Adrenal gland (tissue), 7 donors: ENCODE measurements around the genes MEPCE and EPHB4.

DNA sequence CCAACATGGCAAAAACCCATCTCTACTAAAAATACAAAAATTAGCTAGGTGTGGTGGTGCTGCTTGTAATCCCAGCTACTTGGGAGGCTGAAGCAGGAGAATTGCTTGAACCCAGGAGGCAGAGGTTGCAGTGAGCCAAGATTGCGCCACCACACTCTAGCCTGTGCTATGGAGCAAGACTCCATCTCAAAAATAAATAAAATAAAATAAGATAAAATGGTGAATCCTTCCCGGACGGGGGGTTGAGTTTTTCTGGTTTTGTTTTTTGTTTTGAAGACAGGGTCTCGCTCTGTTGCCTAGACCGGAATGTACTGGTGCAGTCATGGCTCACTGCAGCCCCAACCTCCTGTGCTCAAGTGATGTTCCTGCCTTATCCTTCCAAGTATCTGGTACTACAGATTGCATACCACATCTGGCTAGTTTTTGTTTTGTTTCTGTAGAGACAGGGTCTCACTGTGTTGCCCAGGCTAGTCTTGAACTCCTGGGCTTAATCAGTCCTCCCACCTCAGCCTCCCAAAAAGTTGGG lies 14.7 kb downstream of the STAG3 start:
- PRO-cap, 3 experiments: no peak in any of the 3 experiments
- RAMPAGE, long total RNA, 4 experiments: no peak in any of the 4 experiments
- RRBS: 57% methylated on average over 2 of the region's 5 CpGs

DNA sequence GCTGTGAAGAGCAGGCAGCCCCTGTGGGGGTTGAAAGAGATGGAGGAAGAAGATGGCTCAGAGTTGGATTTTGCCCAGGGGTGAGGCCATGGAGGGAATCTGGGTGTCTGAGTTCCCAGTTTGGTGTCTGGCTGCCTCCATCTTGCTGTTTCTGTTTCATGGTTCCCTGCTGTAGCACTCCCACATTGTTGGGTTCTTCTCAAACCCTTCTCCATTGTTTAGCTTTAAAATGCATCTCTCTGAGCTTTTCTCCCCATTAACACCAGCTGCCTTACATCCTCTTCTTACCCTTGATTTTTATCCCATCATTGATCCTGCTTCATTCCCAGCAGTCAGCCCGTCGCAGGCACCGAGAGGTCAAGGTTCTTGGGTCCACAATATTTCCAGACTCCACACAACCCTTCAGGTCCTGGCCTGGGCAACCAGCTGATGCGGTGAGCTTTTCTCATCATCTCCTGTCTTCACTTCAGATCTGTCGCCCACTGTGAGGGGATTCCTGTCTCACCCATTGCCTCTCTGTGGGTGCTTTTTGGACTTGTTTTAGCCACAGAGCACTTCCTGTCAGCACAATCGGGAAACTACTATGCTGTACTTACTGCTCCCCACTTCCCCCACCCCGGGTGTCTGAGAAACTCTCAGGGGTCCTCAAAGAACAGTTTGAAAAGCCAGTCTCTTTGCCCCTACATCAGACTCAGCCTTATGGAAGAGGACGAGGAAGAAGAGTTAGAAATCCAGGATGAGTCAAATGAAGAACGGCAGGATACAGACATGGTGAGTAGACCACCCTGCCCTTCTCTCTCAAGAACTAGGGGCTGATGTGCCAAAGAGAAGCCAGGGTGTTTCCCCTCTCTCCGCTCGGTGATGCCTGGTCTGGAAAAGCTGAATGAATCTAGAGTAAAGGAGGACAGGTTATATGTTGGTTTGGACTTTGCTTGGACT lies 8.4 kb upstream of the PVRIG start:
- PRO-cap, 3 experiments: peak in 1 of 3 experiments; most common minus-strand start position 154 of the sequence (in 1)
- RAMPAGE, long total RNA, 4 experiments: no peak in any of the 4 experiments
- RRBS: no CpG with 5 or more reads among the region's 11 CpGs

DNA sequence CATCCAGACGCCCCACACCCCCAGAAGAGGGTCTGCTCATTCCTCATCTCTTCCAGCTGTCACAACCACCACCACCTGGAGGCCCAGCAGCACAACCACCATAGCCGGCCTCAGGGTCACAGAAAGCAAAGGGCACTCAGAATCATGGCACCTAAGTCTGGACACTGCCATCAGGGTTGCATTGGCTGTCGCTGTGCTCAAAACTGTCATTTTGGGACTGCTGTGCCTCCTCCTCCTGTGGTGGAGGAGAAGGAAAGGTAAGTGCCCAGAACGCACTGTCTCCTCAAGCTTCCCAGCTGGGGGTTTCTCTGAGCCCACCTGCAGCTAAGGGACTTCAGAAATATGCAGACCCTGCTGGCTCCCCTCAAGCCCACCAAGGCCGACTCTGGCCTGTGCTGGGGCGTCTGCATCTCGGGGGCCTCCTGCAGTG lies 1.4 kb downstream of the PILRB start:
- PRO-cap, 3 experiments: no peak in any of the 3 experiments
- RAMPAGE, long total RNA, 4 experiments: no peak in any of the 4 experiments
- RRBS: no CpG with 5 or more reads among the region's 7 CpGs

DNA sequence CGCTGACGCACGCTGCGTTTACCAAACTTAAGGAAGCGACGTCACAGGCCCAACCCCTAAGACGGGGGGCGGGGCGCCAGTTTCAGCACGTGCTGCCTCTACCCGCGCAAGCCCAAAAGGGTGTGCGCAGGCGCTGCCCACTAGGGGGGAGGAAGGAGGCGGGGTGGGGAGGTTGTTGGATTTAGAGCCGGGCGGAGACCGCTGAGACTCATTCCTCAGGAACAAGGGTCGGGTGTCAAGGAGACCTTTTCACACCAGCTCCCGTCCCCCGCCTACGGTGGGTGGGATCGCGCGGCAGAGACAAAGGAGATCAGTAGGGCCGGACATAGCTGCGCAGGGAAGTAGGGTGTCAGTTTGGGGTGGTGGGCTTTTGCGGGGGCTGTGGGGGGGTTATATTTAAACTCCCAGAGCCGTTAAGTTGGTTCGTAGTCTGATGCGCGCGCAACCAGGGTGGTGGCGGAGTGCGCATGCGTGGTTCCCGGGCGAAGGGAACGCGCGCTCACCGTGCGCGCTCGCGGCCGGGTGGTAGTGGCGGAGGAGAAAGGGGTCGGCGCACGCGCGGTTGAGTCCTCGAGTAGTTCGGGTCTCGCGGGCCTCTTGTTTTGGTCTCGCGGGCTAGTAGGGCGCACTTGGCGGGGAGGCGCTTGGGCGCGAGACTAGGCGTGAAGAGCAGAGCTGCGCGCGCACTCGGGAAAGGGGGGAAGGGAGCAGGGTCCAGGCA lies at the start of gene MEPCE:
Gene MEPCE (plus strand): TSS at position 595 of the 721 bp plus-strand sequence.
- PRO-cap, 3 experiments: peak in 3 of 3 experiments; most common plus-strand start position 211 of the sequence (in 3); most common minus-strand start position 463 of the sequence (in 1)
- RAMPAGE, long total RNA, 4 experiments: start-site peak on the plus strand in 4 of 4 experiments, centred at positions 149 to 518 of the sequence, 12 to 31 reads per replicate
- RRBS: 1% methylated on average over 11 of the region's 69 CpGs

DNA sequence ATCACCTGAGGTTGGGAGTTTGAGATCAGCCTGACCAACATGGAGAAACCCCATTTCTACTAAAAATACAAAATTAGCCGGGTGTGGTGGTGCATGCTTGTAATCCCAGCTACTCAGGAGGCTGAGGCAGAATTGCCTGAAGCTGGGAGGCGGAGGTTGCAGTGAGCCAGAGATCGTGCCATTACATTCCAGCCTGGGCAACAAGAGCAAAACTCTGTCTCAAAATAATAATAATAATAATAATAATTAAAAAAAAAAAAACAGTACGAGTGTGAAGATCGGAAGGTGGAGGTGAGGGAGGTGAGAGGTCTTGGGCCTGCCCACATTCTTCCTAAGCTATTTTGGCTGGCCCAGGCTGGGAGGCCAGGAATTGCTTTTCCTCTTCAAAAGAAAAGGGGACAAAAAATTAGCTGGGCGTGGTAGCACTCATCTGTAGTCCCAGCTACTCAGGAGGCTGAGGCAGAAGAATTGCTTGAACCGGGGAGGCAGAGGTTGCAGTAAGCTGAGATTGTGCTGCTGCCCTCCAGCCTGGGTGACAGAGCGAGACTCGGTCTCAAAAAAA lies 3.8 kb upstream of the PPP1R35 start:
- PRO-cap, 3 experiments: no peak in any of the 3 experiments
- RAMPAGE, long total RNA, 4 experiments: no peak in any of the 4 experiments
- RRBS: no CpG with 5 or more reads among the region's 9 CpGs

DNA sequence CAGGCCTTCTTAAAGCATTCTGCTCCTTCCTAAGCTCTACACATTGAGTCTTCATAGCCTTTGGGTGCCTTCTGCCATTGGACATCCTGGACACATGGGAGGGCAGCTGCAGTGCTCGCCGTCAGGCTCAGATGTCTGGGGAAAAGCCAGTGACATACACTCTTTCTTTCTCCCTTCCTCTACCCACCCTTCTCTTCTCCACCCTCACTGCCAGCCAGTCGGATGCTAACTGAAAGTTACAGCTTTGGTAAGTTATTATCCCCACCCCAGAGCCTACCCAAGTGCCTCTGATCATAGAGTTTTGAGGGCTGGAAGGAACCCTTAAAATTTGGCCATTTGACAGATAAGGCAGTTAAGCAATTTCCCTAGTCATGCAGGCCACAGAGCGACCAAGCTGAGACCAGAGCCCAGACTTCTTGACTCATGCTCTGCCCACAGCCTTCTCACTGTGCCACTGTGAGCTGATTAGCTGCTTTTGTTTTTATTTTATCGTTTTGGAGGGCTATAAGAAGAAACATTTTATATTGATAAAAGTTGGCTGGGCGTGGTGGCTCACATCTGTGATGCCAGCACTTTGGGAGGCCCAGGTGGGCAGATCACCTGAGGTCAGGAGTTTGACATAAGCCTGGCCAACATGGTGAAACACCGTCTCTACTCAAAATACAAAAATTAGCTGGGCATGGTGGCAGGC lies 17.2 kb downstream of the SAP25 start:
- PRO-cap, 3 experiments: peak in 2 of 3 experiments; most common plus-strand start position 383 of the sequence (in 1); most common minus-strand start position 228 of the sequence (in 1)
- RAMPAGE, long total RNA, 4 experiments: no peak in any of the 4 experiments
- RRBS: no CpG with 5 or more reads among the region's 7 CpGs

GRCh38 chr7:100575607-100576102 lies 2.0 kb upstream of the SAP25 start:
- PRO-cap, 3 experiments: no peak in any of the 3 experiments
- RAMPAGE, long total RNA, 4 experiments: no peak in any of the 4 experiments
- RRBS: no CpG with 5 or more reads among the region's 15 CpGs

DNA sequence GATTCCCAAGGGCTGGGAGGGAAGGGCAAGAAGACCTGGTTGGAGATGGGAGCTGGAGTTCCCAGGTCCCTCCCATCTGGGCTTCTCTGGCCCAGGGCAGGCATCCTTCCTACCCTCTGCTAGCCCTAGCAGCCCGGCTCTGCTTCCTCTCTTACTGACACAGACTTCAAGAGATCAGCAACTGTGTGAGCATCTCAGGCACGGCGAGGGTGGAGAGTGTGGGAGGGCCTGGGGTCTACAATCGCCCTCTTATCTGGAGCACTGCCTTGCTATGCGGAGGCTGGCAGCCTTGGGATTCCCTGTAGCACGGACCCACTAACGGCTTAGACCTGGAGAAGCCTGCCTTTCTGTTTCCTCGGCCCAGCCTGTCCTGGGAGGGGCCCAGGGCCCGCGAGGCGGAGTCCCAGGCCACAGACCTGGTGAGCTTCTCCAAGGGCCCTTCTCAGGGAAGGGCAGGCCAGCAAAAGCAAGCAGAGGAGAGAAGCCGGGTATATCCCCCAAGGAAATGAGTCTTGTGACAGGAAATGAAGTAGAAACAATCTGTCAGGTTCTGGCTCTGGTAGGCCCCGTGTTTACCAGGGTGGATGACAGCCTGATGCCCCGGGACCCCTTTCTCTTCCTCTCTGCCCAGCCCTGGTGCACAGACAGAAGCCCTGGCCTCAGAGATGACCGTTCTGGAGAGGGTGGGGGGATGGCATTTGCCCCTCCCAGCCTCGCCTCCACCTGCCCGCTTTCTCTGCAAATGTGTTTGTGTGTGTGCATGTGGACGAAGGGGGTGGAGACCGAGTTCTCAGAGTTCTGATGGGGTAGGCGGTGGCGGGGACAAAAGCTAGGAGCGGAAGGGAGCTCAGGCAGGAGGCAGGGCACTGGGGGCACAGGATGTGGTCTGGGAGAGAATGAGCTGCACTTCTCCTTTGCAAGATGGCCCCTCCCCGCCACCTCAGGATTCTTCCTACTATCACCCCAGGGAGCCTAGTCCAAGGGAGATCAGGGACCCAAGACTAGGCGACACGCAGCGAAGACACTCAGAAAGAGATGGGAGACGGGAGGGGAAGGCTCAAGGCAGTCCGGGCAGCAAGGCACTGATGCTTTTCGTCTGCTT lies 2.5 kb downstream of the LRCH4 start:
- PRO-cap, 3 experiments: peak in 3 of 3 experiments; most common plus-strand start position 1,028 of the sequence (in 2); most common minus-strand start position 730 of the sequence (in 1)
- RAMPAGE, long total RNA, 4 experiments: no peak in any of the 4 experiments
- RRBS: 30% methylated on average over 3 of the region's 29 CpGs

GRCh38 chr7:100584174-100584551 lies 1.8 kb downstream of the LRCH4 start:
- PRO-cap, 3 experiments: no peak in any of the 3 experiments
- RAMPAGE, long total RNA, 4 experiments: no peak in any of the 4 experiments
- RRBS: no CpG with 5 or more reads among the region's 9 CpGs

DNA sequence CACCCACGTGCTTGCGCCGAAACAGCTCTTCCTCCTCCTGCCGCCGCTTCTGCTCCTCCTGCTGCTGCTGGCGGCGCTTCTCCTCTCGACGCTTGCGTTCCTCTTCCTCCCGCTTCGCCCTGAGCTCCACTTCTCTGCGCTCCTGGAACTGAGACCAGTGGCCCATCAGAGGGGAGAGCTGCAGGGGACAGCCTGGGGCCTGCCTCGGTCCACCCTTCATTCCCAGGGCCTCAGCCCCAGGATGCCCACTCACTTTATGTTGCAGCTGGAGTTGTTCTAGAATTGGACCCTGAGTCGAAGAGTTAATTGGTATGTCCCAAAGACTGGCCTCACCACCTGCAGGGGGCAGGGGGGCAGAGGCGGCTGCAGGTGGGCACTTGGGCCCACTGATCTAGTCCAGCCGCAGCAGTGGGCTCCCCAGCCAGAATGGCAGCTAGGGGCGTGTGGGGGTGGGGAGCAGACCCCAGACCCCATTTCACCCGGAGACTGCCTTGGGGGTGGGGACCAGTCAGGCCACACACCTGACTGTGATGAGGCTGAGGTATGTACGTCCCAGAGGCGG lies 9.8 kb downstream of the GNB2 start:
- PRO-cap, 3 experiments: no peak in any of the 3 experiments
- RAMPAGE, long total RNA, 4 experiments: no peak in any of the 4 experiments
- RRBS: 85% methylated on average over 2 of the region's 21 CpGs

DNA sequence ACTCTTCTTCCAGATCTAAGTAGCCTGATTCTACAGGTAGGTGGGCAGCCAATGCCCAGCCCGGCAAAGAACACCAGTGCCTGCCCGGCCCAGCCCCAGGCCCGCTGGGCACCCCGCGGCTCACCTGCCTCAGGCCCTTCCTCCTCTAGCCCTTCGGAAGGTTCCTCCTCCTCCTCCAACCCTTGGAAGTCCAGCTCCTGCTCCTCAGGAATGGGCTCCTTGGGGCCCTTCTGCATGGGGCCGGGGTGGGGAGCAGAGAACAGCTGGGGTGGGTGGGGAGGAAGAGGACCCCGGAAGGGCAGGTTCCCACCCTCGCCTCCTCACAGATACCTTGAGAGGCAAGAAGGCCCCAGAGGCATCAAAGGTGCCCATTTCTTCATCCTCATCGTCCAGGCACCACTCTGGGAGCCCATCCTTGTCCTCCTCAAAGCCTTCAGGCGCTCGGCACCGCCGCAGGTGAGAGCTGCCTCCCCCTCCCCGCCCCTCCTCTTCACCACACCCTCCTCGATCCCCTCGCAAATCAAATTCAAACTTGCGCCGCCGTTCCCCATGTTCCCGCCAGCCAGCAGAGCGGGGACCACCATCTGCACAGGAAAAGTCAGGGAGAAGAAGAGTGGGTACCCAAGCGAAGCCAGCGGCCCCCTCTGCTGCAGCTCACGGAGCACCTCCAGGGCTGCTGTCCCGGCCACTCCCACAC lies 8.1 kb downstream of the GIGYF1 start:
- PRO-cap, 3 experiments: no peak in any of the 3 experiments
- RAMPAGE, long total RNA, 4 experiments: no peak in any of the 4 experiments
- RRBS: 87% methylated on average over 2 of the region's 26 CpGs

DNA sequence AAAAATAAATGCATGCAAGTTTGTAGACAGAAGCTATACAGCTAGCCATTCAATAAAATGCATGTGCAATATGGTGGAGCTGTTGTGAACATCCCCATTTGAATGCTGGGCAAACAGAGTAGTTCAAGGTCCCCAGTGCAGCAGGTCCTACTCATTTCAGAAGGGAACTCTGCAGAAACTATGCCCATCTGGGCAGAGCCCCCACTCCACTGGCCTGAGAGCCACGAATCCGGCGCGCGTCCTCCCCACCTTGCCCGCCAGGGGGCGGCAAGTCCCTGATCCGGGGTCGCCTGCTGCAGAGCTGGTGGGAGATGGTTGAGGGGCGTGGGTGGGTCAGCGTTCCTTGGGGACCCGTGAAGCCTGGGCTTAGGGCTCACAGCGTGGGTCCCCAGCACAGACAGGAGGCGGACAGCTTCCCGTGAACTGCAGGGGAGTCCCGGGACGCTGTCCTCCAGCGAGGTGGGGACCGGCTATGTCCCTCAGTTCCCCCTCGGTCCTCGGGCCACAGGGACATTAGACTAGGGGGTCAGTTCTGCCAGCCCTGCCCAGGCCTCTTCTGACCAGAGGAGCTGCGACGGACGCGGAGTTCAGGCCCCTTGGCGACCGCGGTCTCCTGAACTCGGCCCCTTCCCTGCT lies 635 bp upstream of the POP7 start:
- PRO-cap, 3 experiments: peak in 2 of 3 experiments; most common plus-strand start position 270 of the sequence (in 1)
- RAMPAGE, long total RNA, 4 experiments: no peak in any of the 4 experiments
- RRBS: 1% methylated on average over 7 of the region's 29 CpGs

DNA sequence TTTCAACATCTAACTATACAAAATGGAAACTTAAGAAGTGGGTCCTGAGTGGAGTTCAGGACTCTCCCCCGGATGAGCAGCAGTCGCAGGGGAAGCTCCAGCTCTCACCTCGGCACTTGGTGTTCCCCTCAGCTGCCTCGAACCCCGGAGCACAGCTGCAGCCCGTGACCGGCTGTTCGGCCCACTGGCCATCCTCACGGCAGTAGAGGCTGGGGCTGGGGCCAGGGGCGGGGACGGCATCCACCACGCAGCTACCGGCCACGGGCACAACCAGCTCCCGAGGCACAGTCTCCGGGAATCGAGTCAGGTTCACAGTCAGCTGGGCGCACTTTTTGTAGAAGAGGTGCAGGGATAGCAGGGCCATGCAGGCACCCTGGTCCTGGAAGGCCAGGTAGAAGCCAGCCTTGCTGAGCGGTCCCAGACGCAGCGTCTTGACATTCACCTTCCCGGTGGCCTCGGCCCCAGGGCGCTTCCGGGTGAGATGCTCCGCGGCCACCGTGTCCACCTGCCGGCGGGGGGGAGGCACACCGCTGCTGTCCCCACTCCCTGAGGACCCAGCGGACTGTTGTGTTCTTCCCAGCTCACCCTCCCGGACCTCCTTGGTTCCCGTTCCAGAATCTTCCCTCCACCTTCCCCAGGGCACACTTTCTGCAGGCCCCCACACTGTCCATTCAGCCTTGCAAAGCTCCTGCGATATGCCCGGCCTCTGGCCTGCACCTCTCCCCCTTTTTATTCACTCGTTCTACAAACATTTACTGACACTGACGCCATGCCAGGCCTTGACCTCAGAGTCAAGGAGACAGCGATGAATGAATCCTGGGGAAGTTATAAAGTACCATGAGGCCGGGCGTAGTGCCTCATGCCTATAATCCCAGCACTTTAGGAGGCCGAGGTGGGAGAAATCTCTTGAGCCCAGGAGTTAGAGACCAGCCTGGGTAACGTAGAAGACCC lies 4.9 kb downstream of the EPHB4 start:
- PRO-cap, 3 experiments: peak in 2 of 3 experiments; most common plus-strand start position 828 of the sequence (in 2); most common minus-strand start position 701 of the sequence (in 2)
- RAMPAGE, long total RNA, 4 experiments: start-site peak on the minus strand in 1 of 4 experiments, centred at position 308 of the sequence, 40 reads per replicate
- RRBS: 92% methylated on average over 25 of the region's 43 CpGs

DNA sequence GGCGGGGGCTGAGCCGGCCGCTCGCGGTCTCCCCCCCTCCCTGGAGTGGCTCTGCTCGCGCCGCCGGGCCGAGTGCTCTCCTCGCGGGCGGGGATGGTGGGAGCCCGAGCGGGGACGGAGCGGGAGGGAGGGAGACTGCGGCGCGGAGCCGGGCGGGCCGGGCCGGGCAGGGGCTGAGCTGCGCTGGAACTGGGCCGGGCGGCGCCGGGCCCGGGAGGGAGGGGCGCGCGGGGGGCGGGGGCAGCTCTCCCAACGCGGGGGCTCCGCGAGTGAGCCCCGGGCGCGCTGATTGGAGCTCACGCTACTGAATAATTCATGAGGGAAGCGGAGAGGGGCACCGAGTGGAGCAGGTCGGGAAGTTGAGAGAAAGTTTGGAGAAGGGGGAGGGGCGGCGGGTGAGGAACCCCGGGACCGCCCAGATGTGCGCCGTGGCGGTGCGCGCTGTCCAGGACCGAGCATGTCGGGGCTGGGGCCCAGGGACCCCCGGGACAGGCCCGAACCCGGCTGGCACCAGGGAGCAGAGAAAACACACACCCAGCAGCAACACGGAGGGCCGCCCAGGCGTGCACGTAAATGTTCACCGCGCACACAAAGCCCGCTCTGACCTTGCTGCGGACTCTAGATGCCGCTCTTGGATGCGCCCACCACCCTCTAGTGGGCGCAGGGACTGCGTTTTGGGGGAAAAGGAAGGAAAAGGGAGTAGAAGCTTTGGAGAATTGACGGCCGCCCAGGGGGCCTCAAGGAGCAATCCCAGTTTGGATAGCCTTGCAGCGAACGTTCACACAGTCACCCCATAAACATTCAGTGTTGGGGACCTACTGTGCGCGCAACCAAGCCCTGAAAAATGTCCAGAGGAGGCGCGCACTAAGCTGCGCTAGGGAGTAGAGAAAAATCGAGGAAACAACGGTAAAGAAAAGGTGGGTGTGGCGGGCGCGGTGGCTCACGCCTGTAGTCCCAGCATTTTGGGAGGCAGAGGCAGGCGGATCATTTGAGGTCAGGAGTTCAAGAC lies at the start of gene EPHB4:
Gene EPHB4 (minus strand): TSS at position 191 of the 1,009 bp plus-strand sequence.
- PRO-cap, 3 experiments: peak in 3 of 3 experiments; most common plus-strand start position 429 of the sequence (in 2); most common minus-strand start position 191 of the sequence (in 3)
- RAMPAGE, long total RNA, 4 experiments: start-site peak on the plus strand in 2 of 4 experiments, centred at positions 414 to 419 of the sequence, 8 to 19 reads per replicate
- RRBS: 2% methylated on average over 38 of the region's 87 CpGs

GRCh38 chr7:100879697-100880348 lies 4.9 kb downstream of the SRRT start:
- PRO-cap, 3 experiments: no peak in any of the 3 experiments
- RAMPAGE, long total RNA, 4 experiments: no peak in any of the 4 experiments
- RRBS: no CpG with 5 or more reads among the region's 12 CpGs

DNA sequence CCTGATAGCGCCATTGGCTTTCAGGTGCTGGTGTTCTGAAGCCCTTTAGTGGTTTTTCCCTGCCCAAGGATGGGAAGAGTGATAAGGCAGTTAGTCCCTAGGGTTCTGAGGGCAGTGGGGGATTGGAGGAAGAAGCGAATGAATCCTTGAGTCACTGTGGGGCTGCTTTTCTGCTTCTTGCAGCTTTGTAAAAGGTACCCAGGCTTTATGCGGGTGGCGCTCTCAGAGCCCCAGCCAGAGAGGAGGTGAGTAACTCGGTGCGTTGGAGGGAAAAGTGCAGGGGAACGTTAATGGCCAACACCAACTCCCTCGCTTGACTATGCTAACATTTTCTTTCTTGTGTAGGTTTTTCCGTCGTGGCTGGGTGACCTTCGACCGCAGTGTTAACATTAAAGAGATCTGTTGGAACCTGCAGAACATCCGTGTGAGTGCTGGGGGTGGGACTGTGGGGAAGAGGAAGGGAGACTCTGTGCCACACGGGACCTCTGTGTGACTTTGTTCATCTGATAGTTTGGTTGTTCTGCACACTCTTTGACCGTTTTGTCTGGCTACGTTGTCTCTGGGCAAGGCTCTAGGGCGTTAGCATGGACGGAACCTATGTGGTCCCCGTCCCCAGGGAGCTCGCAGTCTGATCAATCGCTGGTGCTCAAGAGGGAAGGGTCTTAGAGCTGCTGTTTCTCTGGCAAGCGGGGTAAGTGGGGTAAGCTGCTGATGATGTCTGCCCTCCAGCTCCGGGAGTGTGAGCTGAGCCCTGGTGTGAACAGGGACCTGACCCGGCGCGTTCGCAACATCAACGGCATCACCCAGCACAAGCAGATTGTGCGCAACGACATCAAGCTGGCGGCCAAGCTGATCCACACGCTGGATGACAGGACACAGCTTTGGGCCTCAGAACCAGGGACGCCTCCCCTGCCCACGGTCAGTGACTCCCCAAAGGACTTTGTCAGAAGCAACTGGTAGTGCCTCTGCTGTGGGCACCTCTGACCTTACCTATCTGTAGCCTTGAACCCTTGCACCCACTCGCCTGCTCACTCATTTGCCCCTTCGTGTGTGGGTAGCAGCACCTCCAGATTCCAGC lies 3.7 kb downstream of the UFSP1 start:
- PRO-cap, 3 experiments: no peak in any of the 3 experiments
- RAMPAGE, long total RNA, 4 experiments: no peak in any of the 4 experiments
- RRBS: 100% methylated on average over 1 of the region's 36 CpGs

DNA sequence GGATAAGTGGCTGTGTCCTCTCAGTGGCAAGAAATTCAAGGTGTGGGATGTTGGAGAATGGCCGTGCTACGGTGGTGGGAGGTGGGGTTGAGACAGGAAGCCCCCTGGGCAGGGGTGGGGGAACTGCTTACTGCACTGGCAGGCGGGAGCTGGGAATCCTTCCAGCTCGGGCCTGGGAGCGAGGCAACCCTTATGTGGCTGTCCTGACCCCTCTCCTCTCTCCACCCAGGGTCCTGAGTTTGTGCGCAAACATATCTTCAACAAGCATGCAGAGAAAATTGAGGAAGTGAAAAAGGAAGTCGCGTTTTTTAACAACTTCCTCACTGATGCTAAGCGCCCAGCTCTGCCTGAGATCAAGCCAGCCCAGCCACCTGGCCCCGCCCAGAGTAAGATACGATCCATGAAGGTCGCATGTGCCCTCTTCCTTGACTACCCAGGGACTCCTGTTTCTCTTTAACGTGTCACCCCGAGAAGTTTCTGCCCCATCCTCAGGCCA lies 2.0 kb downstream of the UFSP1 start:
- PRO-cap, 3 experiments: no peak in any of the 3 experiments
- RAMPAGE, long total RNA, 4 experiments: no peak in any of the 4 experiments
- RRBS: no CpG with 5 or more reads among the region's 14 CpGs

GRCh38 chr7:100975330-100975986 lies 6.1 kb downstream of the MUC12 start:
- PRO-cap, 3 experiments: no peak in any of the 3 experiments
- RAMPAGE, long total RNA, 4 experiments: no peak in any of the 4 experiments
- RRBS: no CpG with 5 or more reads among the region's 6 CpGs

DNA sequence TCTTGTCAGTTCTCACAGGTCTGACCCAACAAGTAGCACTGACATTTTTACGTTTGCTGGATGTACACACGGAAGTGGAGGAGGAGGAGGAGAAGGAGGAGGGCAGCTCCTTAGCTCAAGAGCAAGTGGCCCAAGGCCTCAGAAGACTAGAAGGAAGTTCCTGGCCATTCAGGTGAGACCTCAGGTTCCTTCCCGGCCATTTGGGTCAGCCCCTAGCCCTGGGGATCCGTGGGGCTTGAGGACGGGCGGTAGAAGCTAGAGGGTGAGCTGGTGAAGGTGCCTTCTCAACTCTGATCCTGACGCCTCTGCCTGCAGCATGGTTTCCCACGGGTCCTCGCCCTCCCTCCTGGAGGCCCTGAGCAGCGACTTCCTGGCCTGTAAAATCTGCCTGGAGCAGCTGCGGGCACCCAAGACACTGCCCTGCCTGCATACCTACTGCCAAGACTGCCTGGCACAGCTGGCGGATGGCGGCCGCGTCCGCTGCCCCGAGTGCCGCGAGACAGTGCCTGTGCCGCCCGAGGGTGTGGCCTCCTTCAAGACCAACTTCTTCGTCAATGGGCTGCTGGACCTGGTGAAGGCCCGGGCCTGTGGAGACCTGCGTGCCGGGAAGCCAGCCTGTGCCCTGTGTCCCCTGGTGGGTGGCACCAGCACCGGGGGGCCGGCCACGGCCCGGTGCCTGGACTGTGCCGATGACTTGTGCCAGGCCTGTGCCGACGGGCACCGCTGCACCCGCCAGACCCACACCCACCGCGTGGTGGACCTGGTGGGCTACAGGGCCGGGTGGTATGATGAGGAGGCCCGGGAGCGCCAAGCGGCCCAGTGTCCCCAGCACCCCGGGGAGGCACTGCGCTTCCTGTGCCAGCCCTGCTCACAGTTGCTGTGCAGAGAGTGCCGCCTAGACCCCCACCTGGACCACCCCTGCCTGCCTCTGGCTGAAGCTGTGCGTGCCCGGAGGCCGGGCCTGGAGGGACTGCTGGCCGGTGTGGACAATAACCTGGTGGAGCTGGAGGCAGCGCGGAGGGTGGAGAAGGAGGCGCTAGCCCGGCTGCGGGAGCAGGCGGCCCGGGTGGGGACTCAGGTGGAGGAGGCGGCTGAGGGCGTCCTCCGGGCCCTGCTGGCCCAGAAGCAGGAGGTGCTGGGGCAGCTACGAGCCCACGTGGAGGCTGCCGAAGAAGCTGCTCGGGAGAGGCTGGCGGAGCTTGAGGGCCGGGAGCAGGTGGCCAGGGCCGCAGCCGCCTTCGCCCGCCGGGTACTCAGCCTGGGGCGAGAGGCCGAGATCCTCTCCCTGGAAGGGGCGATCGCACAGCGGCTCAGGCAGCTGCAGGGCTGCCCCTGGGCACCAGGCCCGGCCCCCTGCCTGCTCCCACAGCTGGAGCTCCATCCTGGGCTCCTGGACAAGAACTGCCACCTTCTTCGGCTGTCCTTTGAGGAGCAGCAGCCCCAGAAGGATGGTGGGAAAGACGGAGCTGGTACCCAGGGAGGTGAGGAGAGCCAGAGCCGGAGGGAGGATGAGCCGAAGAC lies 2.3 kb downstream of the TRIM56 start:
- PRO-cap, 3 experiments: peak in 1 of 3 experiments; most common plus-strand start position 942 of the sequence (in 1); most common minus-strand start position 822 of the sequence (in 1)
- RAMPAGE, long total RNA, 4 experiments: no peak in any of the 4 experiments
- RRBS: 93% methylated on average over 33 of the region's 78 CpGs

DNA sequence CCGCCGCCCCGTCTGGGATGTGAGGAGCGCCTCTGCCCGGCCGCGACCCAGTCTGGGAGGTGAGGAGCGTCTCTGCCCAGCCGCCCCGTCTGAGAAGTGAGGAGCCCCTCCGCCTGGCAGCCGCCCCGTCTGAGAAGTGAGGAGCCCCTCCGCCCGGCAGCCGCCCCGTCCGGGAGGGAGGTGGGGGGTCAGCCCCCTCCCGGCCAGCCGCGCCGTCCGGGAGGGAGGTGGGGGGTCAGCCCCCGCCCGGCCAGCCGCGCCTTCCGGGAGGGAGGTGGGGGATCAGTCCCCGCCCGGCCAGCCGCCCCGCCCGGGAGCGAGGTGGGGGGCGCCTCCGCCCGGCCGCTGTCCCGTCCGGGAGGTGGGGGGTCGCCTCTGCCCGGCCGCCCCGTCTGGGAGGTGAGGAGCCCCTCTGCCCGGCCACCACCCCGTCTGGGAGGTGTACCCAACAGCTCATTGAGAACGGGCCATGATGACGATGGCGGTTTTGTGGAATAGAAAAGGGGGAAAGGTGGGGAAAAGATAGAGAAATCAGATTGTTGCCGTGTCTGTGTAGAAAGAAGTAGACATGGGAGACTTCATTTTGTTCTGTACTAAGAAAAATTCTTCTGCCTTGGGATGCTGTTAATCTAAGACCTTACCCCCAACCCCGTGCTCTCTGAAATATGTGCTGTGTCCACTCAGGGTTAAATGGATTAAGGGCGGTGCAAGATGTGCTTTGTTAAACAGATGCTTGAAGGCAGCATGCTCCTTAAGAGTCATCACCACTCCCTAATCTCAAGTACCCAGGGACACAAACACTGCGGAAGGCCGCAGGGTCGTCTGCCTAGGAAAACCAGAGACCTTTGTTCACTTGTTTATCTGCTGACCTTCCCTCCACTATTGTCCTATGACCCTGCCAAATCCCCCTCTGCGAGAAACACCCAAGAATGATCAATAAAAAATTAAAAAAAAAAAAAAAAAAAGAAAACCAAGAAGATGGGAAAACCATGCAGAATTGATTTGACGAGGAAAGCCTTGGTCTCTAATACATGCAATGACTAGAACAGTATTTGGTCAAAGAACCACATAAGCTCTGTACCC lies 7.5 kb downstream of the TRIM56 start:
- PRO-cap, 3 experiments: no peak in any of the 3 experiments
- RAMPAGE, long total RNA, 4 experiments: no peak in any of the 4 experiments
- RRBS: no CpG with 5 or more reads among the region's 57 CpGs